Measurements from ENCODE around the genes FMC1 and CLEC2L.

DNA sequence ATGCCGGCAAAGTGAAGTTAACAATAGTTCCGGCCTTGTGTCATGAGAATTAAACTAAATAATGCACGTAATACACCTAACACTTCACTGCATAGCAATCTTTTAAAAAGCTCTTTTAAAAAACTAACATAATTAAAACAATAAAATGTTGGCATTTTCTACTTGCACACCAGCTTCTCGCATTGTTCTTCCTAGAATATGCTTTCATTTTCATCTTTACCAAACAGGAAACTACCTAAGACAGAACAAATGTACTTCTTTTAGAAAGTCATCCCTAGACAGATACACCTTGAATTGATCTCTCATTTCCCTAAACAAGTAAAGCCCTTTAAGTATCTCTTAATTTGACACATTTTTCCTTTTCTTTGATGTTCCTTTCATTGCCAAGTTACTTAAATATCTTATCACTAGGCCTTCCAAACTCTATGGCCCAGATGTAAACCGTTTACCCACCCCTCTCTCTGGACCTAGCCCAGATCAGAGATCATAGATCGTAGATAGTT, 66.7 kb downstream of the CREB3L2 start:
- RRBS = no CpG with 5 or more reads among the region's 6 CpGs

GRCh38 chr7:137940171-137940800, 61.6 kb downstream of the CREB3L2 start:
- RRBS = no CpG with 5 or more reads among the region's 6 CpGs

- RRBS = no CpG with 5 or more reads among the region's 7 CpGs
These were observed 26.6 kb downstream of the CREB3L2 start for GRCh38 chr7:137975203-137975841.

DNA sequence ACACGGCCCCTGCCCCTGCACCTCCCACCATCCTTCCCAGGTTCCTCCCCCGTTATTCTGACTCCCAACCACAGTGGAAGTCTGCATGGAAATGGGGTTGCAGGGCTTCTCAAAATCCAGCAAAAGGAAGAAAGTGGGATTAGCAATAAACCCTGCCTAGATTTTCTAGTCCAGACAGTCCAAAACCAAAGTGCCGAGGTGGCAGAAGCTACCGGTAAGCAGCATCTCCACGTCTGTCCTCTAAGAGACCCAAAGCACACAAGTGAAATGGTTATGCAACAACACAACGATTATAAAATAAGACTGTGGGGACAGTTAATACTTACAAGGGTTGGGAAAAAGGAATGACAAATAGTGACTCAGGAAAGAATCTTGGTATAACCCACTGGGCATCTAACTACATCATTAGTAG, 24.8 kb downstream of the CREB3L2 start:
- RRBS = no CpG with 5 or more reads among the region's 6 CpGs

- RRBS = no CpG with 5 or more reads among the region's 6 CpGs
These were observed 20.5 kb downstream of the CREB3L2 start for GRCh38 chr7:137981116-137982107.

DNA sequence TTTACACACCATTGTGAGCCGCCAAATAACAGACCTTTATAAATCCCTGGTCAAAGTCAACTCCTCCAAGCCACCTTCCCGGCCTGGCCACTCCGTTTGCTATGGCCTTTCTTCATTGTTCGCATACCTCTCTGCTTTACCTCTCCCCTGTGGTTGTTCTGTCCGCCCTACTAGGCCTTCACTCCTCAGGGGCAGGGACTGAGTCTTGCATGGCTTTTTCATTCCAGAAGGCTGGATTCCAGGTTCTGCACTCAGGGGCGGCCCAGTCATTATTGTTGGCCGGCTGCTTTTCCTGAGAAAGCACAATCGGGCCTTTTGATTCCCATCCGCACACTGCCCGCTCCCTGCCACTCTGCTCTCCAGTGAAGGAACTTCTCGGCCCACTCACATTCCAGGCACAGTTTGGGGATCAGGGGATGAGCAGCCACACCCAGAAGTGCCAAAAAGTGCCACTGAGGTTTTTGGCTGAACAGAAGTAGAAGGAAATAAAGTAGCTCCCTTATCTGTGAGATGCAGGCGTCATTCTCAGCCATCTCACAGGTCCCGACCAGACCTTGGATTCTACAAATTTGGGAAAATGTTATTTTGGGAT, 18.2 kb downstream of the CREB3L2 start:
- RRBS = no CpG with 5 or more reads among the region's 13 CpGs

DNA sequence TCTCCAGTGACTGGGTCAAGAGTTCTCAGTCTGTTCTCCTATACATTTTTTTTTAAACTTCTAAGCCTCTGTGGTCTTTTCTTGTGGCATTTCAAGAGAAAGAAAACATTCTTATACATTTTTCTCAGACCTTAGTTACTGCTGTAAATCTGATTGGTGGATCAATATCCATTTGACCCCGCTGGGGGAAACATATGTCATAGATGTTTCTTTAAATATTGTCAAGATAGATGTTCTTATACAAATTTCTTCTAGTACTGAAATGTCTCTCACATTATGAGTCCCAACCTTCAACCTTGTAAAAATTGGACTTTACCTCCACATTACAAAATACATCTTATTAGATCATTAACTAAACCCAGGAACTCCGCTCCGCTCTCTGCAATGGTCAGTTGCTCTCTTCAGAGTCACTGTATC, 8.6 kb upstream of the AKR1D1 start:
- RRBS = no CpG with 5 or more reads among the region's 3 CpGs

DNA sequence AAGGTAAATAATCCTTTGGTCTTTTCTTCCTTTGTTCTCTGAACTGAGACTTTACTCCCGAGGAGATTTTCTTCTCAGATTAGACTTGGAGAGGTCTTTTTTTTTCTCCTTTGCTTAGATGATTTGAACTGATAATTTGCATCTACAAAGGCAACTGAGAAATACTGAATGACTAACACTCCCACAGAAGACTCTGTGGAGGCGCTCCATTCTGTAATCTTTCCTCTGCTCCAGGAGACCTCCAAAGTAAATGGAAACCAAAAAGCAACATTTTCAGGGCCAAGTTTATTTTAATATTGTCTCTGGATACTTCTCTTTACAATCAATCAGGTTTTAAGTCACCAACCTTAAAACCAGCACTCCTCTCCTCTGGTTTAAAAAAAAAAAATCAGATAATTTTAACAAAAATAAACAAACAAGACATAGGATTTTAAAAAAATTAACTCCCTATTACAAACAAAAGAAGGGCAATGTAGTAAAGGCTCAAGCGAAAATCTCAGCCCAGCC, 93.4 kb downstream of the AKR1D1 start:
- RRBS = no CpG with 5 or more reads among the region's 3 CpGs

- RRBS = no CpG with 5 or more reads among the region's 9 CpGs
These were observed 107.5 kb upstream of the TRIM24 start for GRCh38 chr7:138352463-138353140.

DNA sequence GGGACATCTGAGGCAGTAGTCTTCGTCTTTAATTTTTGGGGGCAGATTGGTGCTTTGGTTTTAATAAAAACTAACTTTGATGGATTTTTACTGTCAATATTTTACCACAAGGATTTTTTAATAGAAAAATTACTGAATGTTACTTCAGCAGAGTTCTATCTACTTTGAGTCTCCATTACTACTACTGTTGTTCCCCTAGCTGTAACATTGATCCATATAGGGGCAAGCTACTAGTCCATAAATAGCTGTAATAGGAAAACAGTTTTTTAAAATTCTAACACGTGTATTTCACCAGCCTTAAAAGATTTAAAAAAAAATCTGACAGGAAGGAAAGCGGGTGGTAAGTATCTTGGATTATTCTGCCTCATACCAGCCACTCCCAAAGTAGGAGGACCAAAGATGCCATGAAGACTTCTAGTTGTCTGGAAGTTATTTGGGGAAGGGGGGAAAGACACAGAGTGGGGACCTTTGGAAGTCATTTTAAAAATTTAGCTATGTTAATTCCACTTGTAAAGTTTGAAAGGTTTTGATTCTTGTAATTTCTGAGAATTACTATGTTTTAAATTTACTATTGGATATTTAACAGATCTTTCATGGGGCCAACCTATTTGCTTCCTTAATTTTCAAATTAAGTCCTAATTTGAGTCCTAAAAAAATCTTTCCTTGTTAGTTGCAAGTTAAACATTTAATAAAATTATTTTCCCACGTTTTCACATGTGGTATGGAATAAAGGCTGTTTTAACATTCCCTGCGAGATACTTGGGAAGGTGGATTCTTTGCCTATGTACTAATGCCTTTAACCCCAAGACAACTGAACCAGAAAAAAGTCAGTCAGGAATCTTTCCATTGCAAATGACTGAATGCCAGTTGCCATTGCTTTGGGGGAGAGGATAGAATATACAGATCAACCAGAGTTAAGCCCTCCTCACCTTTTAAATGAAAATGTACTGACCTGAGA, 111.6 kb downstream of the SVOPL start:
- RRBS = no CpG with 5 or more reads among the region's 5 CpGs

DNA sequence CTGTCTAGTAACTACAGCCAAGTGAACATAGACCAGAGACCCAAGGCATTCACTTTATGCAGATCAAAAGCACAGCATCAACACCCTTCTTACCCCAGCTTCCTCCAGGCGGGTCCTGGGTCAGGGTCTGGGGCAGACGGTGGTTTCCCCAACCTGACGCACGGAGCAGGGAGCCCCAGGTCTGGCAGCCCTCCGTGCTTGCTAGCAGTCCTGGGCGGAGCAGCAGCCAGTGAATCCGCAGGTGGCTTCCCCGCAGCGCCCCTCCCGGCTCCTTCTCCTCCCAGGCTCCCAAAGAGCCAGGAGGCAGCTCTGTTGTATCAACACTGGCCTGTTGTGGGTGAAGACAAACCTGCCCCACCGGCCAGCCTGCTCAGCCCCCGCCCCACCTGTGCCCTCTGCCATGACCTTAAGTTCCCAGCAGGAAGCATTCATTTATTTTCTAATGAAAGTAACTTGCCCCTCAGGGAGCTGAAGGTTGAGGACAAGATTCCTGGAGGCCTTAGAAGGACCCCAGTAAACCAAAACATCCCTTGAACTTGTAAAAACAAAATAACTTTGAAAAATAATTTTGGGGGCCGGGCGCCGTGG, 24.0 kb upstream of the TMEM213 start:
- RRBS = 50% methylated on average over 1 of the region's 15 CpGs

GRCh38 chr7:138786106-138786336, 11.8 kb upstream of the TMEM213 start:
- RRBS = no CpG with 5 or more reads among the region's 3 CpGs

- RRBS = 13% methylated on average over 4 of the region's 14 CpGs
These were observed 790 bp downstream of the KIAA1549 start for GRCh38 chr7:138980436-138980761.

- RRBS = no CpG with 5 or more reads among the region's 10 CpGs
These were observed 15.0 kb downstream of the ZC3HAV1 start for GRCh38 chr7:139094477-139094979.

- RRBS = 3% methylated on average over 15 of the region's 65 CpGs
These were observed at the start of gene FMC1 for GRCh38 chr7:139340870-139341941. FMC1 (plus strand) TSS chr7:139341337.

DNA sequence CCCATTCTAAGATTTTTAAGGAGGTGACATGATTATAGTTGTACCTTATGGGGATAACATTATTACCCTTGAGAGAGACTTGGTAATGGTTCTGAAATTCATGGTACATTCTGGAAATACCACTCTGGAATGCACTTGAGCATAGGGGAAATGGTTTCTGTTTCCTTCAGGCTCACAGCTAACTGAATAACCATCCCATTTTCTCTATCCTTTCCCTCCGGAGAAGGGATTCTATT, 1.5 kb downstream of the FMC1 start:
- RRBS = no CpG with 5 or more reads among the region's 1 CpG

- RRBS = no CpG with 5 or more reads among the region's 6 CpGs
These were observed 47.3 kb downstream of the LUC7L2 start for GRCh38 chr7:139406888-139407560.

- RRBS = no CpG with 5 or more reads among the region's 13 CpGs
These were observed 61.0 kb downstream of the KLRG2 start for GRCh38 chr7:139422075-139423313.

DNA sequence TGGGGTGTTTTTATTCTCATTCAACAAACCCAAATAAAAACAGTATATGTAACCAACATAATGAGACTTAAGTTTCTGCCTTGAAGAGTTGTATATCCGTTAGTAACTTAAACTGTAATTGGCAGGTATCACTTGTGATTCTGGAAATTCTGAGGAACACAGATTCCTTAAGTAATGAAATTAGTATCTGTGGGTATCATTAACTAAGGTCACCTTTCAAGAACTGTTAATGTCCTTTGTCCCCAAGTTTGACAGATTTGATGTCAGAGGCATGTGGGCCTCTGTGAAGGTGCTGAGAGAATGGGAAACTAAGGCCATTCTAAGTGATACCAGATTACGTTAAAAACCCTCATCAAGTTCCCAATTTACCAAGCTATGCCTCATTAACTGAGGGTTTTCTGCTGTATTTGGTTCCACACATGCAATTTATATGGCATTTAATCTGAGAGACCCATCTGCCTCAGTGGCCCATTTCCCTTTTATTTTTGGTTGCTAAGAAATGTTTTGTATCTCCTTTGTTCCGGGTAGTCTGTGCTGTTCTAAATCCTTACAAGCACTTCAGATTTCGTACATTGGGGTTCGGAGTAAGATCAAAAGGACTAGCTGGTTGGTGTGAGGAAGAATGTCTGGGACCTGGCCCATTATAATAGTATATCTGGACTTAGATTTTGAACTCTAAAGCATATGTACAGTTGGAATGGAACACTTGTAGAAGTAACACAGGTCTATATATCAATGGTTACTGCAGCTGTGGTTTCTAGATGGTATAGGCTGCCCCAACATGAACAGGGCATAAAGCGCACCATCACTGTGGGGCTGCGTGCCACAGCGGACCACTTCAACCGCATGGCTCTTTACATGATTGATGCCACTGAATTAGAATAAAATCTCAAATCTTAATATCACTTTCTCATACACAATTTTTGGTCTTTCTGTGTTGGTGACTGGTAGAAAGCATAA, 59.8 kb downstream of the KLRG2 start:
- RRBS = no CpG with 5 or more reads among the region's 9 CpGs

DNA sequence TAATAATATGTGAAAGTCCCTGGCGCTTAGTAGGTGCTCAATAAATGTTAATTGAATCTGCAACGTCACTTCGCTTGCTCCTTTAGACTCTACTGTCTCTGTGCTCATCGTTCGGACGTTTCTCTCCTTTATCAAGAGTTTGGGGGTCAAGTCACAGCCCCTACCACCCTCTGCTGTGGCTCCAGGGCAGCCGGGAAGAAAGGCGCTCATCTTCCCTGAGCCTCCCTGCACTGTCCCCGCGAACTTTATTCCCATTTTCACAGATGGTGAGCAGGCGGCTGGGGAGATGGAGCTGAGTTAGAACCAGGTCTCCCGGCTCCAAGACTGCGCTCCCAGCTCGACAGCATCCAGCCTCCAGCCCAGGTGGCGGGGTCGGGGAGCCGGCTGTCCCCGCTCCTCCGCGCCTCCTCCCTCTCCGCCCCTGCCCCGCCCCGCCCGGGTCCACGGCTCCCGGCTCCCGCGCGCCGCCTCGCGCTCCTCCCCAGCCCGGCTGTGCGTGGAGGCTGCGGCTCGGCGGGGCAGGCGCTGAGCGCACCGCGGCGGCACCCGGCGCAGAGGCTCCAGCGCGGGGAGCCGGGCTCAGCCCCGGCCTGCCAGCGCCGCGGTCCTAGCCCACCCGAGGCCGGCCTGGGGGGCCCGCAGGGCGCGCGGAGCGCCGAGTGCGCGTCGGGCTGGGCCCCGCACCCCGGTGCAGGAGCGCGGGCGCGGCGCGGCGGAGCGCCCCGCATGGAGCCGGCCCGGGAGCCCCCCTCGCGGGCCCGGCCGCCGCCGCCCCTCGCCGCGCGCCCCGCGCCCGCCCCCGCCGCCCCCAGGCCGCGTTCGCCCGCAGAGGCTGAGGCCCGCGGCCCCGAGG, at the start of gene CLEC2L:
Gene CLEC2L, plus strand, starts transcription at position 484 of the 853 bp plus-strand sequence.
- RRBS = 7% methylated on average over 60 of the region's 97 CpGs